Metastatic Pancreatic Carcinoma in the Ovary (tissue), 1 donor: Measurements from ENCODE around the genes PACS2 and CRIP1.

- PRO-cap: no peak
Observed at GRCh38 chr14:105301448-105301666, 556 bp upstream of the BRF1 start.

GRCh38 chr14:105314200-105315086, at the start of gene PACS2:
Gene PACS2, plus strand, starts transcription at chr14:105314748.
- PRO-cap: bidirectional peak, plus-strand start at chr14:105314722, minus-strand start at chr14:105314437

- PRO-cap: bidirectional peak, plus-strand start at chr14:105474243, minus-strand start at chr14:105474170
Observed at GRCh38 chr14:105473590-105474437, 807 bp upstream of the CRIP2 start.

GRCh38 chr14:105476475-105477371, 2.1 kb downstream of the CRIP2 start:
- PRO-cap: no peak

DNA sequence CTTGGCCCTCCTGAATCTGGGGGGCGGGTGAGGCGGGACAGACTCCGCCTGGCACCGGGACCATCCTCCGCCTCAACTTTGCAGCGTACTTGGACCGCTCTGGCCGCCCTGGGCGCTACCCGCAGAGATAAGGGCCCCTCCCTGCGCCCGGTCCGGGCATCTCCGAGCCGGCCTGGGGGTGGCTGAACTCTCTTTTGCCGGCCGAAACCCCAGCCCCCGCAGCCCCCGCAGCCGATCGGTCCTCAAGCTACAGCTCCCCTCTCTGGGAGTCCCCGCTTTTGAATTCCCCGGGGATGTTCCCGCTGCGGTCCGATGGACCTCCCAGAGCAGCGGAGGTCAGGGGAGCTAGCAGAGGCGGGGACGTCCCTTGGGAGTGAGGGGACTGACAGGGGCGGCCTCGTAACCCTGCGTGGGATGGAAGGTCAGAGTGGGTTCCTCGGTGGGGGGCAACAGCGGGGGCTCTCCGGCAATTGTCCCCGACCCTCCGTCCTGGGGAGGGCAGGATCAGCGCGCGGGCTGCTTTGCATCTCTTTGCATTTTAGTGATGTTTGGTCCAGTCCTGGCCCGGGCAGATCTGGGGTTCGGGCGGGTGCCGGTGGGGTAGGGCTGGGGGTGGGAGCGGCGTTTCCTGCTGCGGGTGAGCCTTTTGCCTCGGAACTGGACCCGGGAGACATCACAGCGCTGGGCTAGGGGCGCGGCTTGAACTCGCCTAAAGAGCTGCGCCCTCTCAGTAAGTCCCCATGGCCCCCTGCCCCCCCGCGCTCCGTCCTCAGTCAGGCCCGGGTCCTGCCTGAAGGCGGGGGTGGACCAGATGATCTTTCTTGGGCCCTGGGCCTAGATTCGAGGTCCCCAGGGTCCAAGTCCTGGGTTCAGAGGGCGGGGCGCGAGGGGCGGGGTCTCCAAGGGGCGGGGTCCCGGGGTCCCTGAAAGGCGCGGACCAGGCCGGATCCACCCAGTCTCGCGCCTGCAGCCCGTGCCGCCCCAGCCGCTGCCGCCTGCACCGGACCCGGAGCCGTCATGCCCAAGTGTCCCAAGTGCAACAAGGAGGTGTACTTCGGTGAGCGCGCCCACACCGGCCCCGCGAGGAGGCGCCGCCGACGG, at the start of gene CRIP1:
CRIP1 (plus strand) TSS at position 644 of the 1,101 bp plus-strand sequence.
- PRO-cap: unidirectional peak, plus-strand start at position 955 of the sequence

- PRO-cap: no peak
Observed at GRCh38 chr14:105709302-105709970, 183.1 kb downstream of the TMEM121 start.

DNA sequence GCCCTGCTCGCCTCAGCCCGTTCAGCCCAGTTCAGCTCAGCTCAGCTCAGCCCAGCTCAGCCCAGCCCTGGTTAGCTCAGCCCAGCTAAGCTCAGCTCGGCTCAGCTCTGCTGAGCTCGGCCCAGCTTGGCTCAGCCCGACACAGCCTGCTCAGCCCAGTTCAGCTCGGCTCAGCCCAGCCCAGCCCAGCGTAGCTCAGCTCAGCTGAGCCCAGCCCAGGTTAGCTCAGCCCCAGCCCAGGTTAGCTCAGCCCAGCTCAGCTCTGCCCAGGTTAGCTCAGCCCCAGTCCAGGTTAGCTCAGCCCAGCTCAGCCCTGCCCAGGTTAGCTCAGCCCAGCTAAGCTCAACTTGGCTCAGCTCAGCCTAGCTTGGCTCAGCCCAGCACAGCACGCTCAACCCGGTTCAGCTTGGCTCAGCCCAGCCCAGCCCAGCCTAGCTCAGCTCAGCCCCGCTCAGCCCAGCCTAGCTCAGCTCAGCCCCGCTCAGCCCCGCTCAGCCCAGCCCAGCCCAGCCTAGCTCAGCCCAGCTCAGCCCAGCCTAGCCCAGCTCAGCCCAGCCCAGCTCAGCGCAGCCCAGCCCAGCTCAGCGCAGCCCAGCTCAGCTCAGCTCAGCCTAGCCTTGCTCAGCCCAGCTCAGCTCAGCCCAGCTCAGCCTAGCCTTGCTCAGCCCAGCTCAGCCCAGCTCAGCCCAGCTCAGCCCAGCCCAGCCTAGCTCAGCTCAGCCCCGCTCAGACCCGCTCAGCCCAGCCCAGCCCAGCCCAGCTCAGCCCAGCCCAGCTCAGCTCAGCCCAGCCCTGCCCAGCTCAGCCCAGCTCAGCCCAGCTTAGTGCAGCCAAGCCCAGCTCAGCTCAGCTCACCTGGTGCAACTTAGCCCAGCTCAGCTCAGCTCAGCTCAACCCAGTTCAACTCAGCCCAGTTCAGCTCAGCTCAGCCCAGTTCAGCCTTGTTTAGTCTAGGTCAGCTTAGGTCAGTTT, 333.4 kb downstream of the TMEM121 start:
- PRO-cap: no peak

- PRO-cap: no peak
Observed at GRCh38 chr14:105880724-105881141, 354.4 kb downstream of the TMEM121 start.

- PRO-cap: no peak
Observed at GRCh38 chr14:105883360-105884304, 357.2 kb downstream of the TMEM121 start.

- PRO-cap: unidirectional peak, plus-strand start at chr14:105949224
Observed at GRCh38 chr14:105948942-105949533, 422.7 kb downstream of the TMEM121 start.

DNA sequence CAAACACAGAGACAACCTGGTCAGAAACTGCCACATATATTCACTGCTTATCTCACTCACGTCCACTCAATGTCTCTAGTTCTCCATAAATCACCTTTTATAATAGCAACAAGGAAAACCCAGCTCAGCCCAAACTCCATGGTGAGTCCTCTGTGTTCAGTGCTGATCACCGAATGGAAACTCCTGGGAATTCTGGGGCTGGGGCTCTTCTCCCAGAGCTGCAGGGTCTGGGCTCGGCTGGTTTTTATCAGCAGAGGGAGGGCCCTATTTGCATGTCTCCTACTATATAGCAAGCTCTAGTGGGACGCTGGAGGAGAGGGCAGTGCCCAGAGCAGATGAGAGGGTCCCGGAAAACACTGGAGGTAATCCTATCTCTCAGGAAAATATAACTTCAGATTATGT, 590.6 kb downstream of the TMEM121 start:
- PRO-cap: no peak

- PRO-cap: no peak
Observed at GRCh38 chr14:106174063-106174519, 647.7 kb downstream of the TMEM121 start.

- PRO-cap: no peak
Observed at GRCh38 chr14:106592960-106593366, 1066.6 kb downstream of the TMEM121 start.

- PRO-cap: no peak
Observed at GRCh38 chr14:106813389-106813963, 1287.1 kb downstream of the TMEM121 start.

DNA sequence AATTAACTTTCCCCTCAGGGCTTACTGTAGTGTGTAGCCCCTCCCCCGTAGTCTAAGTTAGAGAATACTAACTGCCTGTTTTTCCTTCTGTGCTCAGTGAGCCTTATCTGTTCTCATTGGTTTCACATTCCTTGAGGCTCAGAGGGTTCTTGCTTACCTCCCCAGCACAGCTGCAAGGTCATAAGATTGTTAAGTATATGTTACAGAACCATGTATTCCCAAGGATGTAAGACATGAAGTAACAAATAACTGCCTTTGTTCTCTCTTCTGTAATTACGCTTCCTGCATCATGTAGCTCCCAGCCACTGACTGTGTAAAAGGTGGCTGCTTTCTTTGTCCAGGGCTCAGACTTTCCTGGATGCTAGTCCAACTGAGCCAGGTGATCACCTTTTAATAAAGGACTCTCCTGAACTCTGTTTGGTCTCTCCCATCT, 1351.2 kb downstream of the TMEM121 start:
- PRO-cap: no peak